ENCODE measurements around a stretch of chr4.

- PRO-cap, result no peak
- RAMPAGE, long total RNA, result no peak
Observed at GRCh38 chr4:172962513-172963162, 206.0 kb upstream of the GALNT7 start.

GRCh38 chr4:172982107-172982512, 186.5 kb upstream of the GALNT7 start:
- PRO-cap, result no peak
- RAMPAGE, long total RNA, result no peak

- PRO-cap, result bidirectional peak, plus-strand start at chr4:173168216, minus-strand start at chr4:173168215
- RAMPAGE, long total RNA, result no peak
Observed at GRCh38 chr4:173167700-173168395, 763 bp upstream of the GALNT7 start.

DNA sequence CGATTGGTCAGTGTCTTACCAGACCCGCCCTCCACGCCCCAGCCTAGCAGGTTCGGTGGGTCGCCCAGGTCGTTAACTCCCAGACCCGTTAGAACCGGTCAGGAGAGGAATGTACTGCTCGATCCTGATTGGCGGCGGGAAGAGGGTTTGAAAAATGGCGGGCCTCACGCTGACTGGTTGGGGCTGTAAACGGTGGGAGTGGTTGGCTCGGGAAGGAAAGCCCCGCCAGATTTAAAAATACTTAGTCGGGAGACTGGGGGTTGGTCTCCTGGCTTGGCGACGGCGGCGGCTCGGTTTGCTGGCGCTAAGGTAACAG, 313 bp upstream of the HMGB2 start:
- PRO-cap, result bidirectional peak, plus-strand start at position 82 of the sequence, minus-strand start outside the sequence; bidirectional peak, plus-strand start at position 260 of the sequence, minus-strand start outside the sequence
- RAMPAGE, long total RNA, result no peak

GRCh38 chr4:173334829-173335673, 893 bp upstream of the HMGB2 start:
- PRO-cap, result bidirectional peak, plus-strand start at chr4:173334772, minus-strand start at chr4:173334864; bidirectional peak, plus-strand start at chr4:173335345, minus-strand start at chr4:173335146
- RAMPAGE, long total RNA, result no peak

DNA sequence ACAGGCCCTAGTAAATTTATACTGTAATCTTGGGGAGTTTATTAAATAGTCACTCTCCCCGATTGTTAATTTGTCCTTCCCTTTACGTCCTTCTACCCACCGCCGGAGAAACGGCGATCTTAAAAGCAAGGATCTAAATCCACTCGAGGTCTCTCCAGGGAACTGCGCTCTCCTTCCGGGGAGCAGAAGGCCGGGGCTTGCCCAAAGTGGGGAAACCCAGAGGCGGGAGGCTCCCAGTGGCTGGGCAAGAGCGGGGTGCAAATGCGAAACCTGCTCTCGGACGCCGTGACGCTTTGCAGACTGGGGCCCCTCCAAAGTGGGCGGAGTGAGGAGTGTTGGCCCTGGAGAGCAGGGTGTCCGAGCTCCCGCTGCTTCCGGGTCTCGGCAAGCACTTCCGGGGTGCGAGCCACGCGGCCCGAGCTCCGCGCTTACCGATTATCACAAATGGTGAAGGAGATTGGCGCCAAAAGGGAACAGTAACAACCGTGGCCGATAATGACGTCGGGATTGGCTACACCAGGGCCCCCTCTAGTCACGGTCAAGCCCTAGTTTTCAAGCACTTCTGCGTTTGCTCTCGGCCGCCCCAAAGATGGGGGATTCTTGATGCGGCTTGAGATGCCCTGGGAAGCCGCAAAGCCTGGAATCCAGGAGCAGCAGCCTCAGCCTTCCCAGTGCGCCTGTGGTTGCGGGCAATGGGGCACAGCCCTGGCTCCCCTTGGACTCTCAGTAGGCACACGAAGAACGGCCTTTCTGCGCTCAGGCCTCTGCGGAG, 29.1 kb downstream of the HAND2 start:
- PRO-cap, result no peak
- RAMPAGE, long total RNA, result no peak

DNA sequence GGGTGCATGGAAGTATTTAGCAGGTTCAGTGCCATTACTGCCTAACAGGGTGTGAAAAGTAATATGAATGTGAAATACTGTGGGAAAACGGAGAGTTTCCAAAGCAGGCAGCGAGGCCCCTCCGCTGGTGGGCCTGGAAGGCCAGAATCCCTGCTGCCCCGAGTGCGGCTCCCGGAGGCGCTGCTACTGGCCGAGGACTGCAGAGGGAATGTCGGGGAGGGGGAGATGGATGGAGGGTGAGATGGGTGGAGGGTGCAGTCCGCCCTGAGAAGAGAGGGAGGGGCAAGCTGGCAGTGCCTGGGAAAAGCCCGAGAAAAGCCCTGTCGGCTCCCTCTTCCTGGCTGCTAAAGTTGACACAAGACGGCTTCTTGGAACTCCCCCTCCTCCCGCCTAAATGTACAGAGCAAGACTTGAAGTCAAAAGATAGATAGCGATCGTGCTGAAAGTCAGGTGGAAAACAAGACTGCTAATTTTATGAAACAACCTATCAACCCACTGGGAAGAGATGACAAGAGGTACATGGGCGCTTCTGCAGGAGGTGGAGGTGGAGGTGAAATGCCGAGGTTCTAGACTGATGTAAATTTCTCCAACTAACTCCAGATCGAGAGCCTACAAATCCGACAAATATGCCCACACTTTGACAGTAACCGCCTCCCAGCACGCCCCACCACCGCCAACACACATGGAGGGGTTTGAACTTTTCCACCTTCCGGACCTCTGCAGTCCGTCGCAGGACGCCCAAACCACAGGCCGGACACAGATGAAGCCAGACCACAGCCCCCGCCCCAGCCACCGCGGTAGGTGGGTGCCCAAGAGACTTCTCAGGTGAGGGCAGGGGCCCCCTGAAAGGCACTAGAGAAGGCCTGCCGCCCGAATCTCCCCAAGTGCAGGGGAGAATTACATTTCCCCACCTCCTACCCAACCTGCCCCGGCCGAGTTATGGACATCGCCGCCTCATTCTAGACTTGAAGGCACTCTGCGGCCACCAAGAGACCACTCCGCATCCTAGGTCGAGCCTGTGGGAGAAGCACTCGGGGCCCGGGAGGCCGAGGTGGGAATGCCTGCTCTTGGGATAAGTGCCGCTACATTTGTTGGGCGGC, 21.9 kb downstream of the HAND2 start:
- PRO-cap, result no peak
- RAMPAGE, long total RNA, result no peak

DNA sequence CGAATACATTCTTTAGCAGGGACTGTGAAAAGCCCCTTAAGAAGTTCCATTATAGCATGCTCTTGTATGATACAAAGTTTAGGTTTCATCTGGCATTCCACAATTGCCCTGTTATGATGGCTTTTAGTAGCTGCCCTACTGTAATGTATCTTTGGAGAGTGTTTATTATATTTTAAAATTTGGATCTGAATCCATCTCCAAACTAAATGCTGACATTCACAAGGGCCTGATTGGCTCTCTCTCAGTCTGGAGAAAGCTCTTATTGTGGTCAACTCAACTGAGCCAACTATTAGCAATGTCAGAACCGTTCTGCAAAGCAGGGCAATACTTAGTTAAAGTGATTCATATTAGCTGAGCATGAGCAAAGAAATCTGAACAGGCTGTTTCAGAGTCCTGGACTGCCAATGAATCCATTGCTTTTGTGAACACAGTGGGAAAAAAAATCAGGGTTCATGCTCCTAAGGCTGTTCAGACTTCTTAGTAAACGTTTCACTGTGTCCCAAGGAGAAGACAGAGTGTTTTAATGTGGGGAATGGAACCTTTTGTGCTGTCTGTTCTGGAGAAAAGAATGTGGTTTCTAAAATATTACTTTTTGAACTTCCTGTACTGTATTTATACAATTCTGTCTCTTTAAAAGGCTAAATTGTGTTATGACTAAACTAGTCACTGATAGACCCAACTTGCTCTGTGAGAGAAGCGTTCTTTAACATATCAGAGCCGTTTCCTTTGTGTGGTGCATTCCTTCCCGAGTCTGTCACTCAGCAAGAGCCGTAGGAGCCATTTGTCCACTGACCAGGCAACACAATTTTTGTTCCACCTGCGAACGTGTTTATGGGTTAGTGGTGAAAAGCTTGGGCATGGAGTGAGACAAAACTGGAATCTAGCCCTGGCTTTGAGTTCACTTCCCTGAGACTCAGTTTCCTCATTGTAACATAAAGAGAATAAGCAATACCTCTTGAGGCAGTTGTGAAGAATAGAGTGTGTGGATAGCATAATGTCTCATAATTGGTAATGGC, 366.1 kb downstream of the FBXO8 start:
- PRO-cap, result no peak
- RAMPAGE, long total RNA, result no peak

- PRO-cap, result no peak
- RAMPAGE, long total RNA, result no peak
Observed at GRCh38 chr4:174216879-174218131, 66.2 kb downstream of the FBXO8 start.

DNA sequence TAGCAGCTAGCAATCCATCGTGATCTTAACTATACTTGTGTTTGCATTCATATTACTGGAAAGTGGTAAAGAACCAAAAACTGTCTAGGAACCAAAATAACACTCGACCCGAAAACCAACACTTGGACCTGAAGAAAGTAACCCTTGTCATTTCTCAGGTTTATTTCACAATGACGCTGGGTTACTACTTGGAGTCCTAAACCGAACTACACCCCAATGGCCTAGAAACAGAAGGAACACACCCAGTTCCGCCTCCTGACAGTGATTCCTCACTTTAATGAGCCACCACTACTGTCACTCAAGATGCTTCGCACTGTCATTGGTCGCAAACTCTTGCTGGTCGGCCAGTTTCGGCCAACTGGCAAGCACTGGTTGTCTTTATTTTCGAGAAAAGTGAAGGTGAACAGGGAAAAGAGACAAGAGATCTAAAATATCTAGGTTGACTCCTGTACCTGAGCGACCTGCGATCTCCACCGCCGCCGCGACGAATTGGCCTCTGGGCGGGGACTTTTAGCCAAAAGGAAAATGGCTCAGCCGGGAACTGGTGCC, 435 bp downstream of the FBXO8 start:
- PRO-cap, result bidirectional peak, plus-strand start at position 375 of the sequence, minus-strand start at position 208 of the sequence; bidirectional peak, plus-strand start outside the sequence, minus-strand start at position 469 of the sequence
- RAMPAGE, long total RNA, result no peak

DNA sequence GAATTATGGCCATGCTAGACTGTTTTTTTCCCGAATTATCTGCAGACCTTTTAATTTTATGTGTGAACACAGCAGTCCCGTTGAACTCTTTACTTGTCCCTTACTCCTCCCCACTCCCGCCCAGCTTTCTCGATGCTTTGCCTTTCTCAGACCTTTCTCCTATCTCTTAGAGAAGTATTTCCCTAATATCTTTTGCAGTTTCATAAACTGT, 785 bp downstream of the CEP44 start:
- PRO-cap, result unidirectional peak, minus-strand start at position 91 of the sequence
- RAMPAGE, long total RNA, result no peak

DNA sequence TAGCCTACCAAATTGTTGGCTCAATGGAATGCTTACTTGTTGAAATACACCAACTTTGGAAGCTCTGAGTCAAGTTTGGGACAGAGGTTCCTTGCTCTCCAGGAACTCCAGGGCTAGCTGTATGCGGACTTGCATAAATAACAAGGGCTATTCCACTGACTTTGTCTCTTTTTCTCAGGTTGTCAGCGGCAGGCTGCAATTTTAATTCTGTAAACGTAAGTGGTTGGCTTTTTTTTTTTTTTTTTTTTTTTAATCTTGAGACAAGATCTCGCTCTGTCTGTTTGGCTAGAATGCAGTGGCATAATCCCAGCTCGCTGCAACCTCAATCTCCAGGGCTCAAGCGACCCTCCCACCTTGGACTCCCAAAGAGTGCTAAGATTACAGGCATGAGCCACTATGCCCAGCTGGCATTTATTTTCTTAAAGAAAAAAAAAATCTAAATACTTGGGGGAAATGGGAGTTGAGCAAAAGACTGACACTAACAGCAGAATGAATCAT, 968 bp upstream of the HPGD start:
- PRO-cap, result no peak
- RAMPAGE, long total RNA, result no peak

GRCh38 chr4:174532375-174532816, 10.1 kb upstream of the HPGD start:
- PRO-cap, result no peak
- RAMPAGE, long total RNA, result no peak

- PRO-cap, result no peak
- RAMPAGE, long total RNA, result no peak
Observed at GRCh38 chr4:174534377-174535326, 12.4 kb upstream of the HPGD start.

GRCh38 chr4:174928023-174928675, 10.0 kb downstream of the ADAM29 start:
- PRO-cap, result bidirectional peak, plus-strand start at chr4:174928484, minus-strand start at chr4:174928225
- RAMPAGE, long total RNA, result start-site peak on the minus strand at chr4:174928197-174928291, 140 and 23 reads in 2 replicates

DNA sequence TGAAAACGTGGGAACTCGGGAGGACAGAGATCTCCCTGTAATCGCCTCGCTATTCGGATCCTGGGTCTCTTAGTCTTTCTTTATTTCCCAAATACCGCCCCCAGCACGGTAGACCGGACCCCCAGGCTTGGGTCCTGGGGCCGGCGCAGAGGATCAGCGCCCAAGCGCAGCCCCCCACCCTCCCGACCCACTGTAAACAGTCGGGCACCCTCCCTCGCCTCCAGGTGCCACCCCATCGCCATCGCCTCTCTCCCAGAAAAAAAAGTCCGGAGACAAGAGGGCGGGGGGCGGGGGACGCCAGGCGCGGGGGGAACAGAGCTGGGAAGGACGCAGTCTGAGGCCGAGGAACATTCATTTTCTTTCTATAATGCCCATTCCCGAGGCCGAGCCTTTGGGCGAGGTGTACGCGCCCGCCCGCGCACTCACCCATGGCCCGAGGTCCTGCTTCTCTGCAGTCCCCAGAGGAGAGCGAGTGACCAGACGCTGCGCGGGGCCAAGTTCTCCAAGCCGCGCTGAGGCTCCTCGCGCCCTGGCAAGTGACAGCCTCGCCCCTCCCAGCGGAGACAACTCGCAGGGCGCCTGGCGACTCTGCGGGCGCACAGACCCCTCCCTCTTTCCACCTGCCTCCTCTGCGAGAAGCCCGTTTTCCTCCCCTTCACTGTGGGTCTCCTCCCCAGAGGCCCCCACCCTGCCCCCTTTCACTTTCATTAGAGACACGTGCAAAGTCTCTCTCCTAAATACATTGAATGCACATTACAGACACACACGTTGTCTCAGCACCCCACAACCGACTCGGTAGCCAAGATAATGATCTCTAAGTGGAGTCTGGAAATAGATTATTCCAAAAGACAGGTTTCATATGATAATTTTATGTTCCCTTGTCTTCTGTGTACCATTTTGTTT, 63.5 kb upstream of the WDR17 start:
- PRO-cap, result bidirectional peak, plus-strand start at position 760 of the sequence, minus-strand start at position 538 of the sequence
- RAMPAGE, long total RNA, result no peak

GRCh38 chr4:176090090-176090430, 24.4 kb downstream of the WDR17 start:
- PRO-cap, result no peak
- RAMPAGE, long total RNA, result no peak

GRCh38 chr4:176329727-176330673, 10.2 kb downstream of the SPCS3 start:
- PRO-cap, result no peak
- RAMPAGE, long total RNA, result no peak

DNA sequence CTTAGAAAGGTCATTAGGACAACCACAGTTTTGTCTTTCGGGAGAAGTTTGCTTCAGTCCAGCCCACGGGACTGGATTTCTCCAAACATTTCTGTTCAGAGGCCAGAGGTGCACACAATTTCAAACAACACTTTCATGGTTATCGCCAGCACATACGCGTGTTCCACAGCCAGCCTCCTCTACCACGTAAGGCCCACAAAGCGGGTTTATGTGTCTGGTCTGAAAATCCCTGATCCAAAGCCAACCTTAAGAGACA, 65.9 kb downstream of the VEGFC start:
- PRO-cap, result no peak
- RAMPAGE, long total RNA, result no peak

DNA sequence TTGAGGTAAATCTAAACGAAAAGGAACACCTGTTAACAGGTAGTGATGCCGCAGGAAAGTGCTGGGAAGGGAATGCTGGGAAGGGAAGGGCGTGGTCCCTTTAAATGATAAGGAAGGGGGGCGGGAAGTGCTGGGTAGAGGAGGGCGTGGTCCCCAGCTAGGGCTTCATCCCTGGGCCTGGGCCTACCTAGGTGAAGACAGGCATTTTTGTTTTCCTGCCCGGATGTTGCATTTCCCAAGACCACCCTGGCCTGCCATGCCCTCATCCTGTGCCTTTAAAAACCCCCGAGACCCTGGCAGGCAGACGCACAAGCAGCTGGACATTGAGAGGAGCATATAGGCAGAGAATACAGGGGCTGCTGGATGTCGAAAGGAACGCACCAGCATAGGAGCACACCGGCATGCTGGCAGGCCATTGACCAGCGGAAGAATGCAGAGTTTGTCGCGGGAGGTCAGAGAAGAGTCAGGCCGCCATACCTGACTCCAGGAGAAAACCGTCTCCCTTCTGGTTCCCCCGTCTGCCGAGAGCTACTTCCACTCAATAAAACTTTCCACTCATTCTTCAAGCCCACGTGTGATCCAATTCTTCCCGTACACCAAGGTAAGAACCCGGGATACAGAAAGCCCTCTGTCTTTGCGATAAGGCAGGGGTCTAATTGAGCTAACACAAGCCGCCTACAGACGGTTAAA, 2.8 kb upstream of the AGA start:
- PRO-cap, result no peak
- RAMPAGE, long total RNA, result no peak

All from OCI-LY7 (cell line).